Vein endothelial cell (primary cell): ENCODE measurements around a stretch of chr4.

GRCh38 chr4:38855846-38856496 is 646 bp downstream of the TLR6 start:
- CAGE, long polyA plus RNA: no peak

DNA sequence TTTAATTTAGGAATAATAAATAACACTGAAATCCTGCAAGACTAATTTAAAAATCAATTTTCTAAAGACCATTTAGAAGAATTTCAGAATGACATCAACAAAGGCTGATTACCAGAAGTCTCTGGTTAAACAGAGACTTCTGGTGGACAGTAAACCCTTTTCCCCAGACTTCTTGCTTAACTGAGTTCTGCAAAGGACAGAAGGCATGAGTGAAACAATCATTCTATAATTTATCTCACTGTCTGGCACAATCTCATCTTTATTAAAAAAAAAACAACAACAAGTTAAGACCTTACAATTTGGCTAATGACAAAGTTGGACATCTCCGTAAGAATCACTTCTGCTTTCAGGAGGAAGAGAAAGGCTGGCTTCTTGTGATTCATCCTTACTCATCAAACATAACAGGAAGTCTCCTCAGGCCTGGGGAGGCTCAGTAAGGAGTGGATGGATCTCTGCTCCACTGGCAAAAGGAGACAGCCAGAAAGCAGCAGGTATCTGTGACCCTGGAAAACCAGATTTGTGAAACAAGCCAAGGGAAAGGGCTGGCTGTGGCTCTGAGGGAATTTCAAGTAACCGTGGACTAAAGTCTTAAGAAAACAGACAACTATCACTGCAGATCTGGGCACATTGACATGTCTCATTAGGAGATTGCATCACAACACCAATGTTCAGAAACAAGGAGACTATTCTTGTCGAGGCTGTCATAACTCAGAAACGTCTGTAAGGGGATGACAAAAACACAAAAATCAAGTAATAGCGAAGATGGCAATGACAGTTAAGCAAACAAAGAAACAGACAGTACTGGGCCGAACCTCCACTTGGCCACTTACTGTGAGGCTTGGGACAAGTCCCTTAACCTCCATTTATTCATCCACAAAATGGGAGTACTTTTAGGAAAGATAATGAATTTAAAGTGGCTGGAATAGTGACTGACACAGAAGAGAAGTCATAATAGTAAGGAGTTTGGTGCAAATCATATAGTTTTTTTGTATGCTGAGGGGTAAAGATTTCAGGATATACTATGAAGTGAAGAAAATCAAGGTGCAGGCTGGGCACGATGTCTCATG is 1.1 kb upstream of the TLR6 start:
- CAGE, long polyA plus RNA: no peak

DNA sequence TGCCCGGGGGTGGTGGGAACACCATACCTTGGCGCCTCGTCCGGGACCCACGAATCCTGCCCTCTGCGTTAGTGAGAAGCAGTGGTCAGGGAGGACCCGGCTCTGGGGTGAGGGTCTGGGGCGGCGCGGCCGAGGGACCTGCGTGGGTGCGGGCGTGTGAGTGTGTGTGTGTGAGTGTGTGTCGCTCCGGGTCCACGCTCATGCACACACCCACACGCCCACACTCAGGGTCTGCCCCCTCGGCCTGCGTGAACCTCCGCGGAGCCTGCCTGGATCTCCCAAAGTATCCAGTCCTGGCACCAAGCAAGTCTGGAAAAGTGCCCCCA is 256 bp downstream of the FAM114A1 start:
- CAGE, long polyA plus RNA: no peak

DNA sequence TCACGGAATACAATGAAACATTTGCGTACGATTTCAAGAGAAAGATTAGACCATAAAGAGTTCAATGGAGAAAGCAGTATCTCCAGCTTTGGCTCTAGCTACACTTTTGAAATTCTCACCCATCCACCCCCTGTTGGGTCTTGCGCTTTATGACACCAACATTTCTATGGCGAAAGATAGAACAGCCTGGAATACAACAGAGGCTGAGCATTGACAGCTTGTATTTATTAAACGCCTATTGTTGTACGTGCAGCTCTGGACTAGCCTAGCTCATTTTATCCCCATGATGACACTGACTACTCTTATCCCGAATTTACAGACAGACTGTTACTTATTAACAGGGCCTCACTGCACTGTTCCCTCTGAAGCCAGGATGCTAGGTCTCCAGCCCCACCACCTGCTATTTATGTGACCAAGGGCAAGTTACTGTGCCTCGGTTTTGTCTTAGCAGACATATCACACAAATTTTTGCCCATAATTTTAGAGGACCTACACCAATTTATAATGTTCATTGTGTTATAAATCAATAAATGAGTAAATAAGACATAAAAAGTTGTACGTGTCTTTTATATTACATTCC is 1.0 kb upstream of the RFC1 start:
- CAGE, long polyA plus RNA: no peak

GRCh38 chr4:39467528-39467883 is 8.7 kb downstream of the LIAS start:
- CAGE, long polyA plus RNA: no peak

GRCh38 chr4:39485243-39485610 is 26.4 kb downstream of the LIAS start:
- CAGE, long polyA plus RNA: no peak

DNA sequence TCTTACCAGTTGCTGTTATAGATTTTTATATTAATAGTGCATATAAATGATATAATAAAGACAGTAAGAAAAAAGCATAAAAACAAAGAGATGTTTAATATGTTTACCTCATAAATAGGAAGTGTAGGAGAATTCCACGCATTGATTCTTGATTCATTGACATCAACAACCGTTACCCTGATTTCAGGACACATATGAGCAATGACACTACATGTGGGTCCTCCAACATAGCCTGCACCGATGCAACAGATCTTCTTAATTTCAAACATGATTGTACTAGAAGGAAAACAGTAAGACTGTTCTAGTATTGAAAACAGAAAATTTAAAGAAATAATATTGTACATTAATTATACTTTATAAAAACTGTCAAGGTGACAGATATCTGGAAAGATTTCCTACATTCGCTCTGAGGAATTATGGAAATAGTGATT is 6.0 kb downstream of the UGDH start:
- CAGE, long polyA plus RNA: no peak

DNA sequence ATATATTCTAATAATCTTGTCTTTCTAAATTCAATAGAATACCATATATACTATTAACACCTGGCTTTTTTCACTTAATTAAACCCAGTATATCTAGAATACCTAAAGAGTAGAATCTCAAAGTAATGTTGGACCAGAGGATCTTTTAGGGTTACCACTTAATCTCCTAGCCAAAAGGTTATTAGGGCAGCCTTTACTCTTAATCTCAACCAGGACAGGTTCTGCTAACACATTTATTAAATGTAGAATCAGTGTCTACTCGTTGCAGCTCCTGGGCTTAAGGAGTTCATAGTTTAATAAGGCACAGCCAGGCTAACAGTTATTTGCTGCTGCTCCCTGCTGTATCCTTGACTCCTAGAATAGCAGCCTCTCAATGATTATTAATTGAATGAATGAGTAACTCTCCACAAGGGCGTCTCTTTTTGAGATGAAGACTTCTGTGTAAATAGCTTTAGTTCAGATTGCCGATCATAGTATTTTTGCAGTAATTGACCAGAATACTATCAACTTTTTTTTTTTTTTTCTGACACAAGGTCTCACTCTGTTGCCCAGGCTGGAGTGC is 3.2 kb downstream of the UGDH start:
- CAGE, long polyA plus RNA: no peak

DNA sequence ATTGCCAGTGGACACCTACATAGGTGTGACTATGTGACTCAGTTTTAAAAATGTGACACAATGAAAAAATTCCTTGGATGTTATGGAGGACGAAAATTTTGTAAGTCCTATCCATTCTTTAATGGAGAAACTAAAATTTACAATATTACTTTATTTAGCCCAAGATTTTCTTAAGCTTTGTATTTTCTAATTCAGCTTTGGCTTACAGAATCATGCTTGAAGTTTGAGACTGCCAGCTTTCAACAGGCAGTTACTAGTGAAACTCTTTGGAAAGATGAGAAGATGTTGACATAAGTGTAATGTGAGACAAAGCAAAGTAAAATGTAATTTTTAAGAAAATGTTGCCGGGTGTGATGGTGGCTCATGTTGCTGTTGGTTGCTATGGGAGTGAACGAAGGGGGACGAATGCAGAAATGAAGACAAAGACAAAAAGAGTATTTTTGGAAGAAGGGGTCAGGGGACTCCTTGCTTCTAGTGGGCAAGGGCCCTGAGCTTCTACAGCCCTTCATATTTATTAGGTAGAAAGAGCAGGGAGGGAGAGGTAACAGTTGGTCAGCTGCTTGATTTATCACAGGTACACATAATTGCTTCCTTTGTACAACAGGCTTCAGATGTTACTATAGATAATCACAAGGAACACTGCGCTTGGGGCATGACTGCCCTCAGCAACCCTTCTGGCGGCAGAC is 11.8 kb upstream of the UGDH start:
- CAGE, long polyA plus RNA: no peak

GRCh38 chr4:39649811-39650380 is 11.2 kb upstream of the SMIM14 start:
- CAGE, long polyA plus RNA: no peak

- CAGE, long polyA plus RNA: no peak
Observed at GRCh38 chr4:39733694-39734335, 35.9 kb downstream of the UBE2K start.

DNA sequence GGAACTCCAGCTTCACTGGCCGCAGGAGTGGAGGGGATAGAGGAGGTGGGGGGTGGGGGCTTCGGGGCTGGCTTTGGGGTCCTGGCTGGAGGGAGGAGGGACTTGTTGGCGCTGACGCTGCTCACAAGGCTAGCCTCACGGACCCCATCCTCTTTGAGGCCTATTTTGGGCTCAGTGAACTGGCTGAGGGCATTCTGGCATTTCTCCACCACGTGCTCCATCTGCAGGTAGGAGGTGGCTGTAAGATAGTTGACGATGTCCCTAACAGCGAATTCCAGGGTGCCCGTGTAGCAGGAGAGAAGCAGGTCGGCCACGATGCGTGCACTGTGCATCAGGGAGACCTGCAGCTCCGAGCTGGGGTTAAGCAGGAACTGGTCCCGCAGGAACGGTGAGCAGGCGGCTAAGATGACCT is 73.0 kb downstream of the UBE2K start:
- CAGE, long polyA plus RNA: no peak

DNA sequence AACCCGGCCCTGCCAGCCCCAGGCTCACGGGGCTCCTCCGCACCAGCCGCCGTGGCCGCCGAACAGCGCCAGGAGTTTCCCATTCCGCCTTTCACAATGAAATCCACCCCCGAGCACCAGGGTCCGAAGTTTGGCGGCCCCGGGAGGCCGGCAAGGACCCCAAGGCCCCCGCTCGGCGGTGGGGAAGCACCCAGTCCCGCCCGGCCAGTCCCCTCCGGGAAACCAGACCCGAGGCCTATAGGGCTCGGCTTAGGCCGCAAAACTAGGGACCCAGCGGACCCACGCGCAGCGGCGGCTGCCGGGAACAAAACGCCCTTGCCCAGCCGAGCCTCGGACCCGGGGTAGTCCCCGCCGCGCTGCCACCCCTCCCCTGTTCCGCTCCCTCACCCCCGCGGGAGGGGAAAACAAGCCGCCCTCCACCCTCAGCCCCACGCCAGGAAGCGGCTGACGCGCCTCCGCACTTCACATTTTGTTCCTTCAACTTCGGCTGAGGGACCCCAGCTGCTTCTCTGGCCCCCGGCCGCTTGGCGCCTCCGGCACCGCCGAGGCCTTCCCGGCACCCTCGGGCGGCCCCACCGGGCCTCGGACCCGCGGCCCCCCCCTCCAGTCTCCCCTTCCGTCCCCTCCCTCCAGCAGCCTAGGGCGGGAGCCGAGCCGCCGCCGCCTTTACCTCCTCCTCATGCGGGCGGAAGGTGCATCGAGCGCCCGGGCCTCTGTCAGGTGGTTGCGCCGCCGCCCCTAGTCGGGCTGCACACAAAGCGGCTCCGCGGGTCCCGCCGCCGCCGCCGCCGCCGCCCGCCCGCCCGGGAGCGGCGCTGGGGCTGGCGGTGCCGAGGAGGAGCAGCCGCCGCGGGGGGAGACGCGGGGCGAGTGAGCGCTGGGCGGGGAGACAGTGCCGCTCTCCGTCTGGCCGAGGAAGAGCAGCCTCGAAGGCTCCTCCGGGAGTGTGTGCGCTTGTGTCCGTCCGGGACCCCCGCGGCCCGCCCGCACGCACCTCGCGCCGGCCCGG is 620 bp downstream of the PDS5A start:
- CAGE, long polyA plus RNA: no peak

- CAGE, long polyA plus RNA: no peak
Observed at GRCh38 chr4:40121385-40121864, 64.8 kb downstream of the N4BP2 start.

DNA sequence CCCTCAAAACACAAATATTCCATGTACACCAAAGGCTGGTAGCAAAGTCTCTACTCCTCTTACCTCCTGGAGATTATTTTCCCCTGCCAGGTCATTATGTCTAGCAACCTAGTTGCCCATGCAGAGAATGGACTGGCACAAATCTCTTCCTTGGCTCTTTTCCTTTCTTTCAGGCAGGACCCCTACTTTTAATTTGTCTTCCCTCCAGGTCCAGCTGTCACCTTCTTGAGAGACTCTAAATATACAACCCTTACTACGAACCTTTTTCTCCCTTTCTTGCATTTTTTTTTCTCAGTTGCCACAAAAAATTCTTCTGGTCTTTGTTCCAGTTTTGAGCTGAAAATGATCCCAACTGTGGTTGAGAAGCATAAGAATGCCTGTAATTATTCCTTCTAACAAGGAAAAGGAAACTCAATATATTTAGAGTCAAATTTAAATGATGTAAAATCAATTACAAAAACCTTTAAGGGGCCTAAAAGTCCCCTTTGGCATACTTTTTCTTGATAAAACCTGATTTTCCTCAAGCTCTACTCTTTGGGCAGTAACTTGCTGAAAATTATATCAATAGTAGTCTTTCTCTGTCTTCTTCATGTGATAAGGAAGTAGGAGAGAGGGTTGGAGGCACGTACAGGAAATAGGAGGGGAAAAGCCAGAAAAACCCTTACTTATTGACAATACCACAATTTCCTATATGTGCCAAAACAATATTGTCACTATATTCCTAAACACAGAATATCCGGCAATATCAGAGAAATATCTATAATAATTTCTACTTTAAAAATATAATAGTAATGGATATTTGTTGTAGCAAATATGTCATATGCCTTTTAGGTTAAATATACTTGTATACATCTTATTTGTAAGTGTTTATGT is 9.4 kb downstream of the RHOH start:
- CAGE, long polyA plus RNA: no peak

- CAGE, long polyA plus RNA: no peak
Observed at GRCh38 chr4:40231371-40231899, 34.6 kb downstream of the RHOH start.

GRCh38 chr4:40308900-40310087 is 25.8 kb upstream of the CHRNA9 start:
- CAGE, long polyA plus RNA: no peak

DNA sequence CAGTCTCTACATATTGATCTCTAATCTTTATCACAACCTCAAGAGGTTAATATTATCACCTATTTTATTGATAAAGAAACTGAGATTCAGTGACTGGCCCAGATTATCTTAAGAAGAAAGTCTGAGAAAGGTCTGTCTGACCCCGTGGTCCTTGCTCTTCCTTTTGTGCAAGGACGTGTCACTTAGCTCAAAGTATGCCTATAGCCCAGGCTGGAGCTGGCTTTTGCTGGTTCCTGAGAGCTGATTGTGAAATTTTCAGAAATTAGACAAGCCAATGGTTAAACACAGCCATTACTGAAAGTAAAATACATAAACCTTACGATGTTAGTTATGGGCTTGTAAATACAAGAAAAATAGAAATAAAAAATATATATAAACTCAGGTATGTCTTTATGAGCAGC is 70.0 kb downstream of the CHRNA9 start:
- CAGE, long polyA plus RNA: no peak

DNA sequence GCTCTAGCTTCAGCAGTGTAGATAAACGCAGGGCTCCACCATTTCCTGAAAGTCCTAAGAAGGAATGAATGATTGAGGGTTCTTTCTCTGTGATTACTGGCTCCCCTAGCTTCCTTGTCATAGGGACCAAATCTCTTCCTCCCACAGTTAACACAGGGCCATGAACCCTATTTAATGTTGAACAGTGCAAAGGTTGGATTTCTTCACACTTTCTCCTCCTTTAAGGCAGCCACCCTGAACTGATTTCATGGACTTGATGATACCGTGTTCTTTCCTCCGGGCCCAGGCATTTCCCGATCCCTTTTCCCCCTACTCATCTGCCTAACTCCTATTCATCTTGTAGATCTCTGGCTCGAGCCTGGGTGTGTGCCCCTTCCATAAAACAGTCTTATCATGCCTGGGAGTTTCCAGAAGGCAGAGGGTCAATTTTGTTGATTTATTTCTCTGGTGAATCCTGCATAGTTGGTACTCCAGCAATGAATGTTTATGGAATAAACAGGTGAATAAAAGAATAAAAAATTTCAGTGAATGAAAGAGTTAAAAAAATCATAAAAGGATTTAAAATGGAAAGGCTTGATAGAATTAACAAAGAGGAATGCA is 84.5 kb downstream of the CHRNA9 start:
- CAGE, long polyA plus RNA: no peak

- CAGE, long polyA plus RNA: no peak
Observed at GRCh38 chr4:40425977-40426355, 90.8 kb downstream of the CHRNA9 start.